ENCODE results near the genes TLR4 and C5.

DNA sequence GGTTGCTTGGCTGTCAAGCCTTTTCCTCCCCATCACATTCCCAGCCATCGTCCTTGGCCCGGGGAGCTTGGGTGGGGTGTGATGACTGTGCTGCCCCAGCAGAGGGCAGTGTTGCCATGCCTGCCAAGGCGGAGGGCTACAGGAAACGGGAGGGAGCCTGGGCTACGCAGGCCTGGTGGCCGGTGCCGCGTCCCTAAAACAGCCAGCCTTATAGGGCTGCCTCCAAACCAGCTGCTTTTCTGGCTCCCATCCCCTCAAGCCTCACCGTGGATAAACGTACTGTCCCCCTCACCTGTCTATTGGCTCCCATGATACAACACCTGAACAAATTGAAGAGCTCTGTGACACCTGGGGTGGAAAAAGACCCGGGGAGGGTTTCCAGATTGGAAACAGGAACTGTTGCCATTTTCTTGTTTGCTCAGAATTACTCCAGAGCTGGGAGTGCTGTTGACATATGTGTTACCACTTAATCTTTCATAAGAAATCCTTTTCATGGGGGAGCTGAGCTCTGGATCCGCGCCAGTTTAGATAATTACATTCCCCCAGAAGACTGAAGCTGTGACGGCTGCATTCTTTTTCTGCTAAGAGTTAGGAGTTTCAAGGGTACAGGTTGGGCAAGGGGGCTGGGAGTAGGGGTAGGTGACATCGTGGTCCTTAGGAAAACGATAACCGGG is 72.9 kb upstream of the ASTN2 start:
- PRO-cap: no peak

- PRO-cap: bidirectional peak, plus-strand start at chr9:117704191, minus-strand start at chr9:117703954; unidirectional peak, plus-strand start at chr9:117704344
These were observed at the start of gene TLR4 for GRCh38 chr9:117703750-117705007. TSS of gene TLR4 (plus strand) at chr9:117704403.

- PRO-cap: no peak
These were observed 79.6 kb downstream of the TLR4 start for GRCh38 chr9:117783657-117784425.

DNA sequence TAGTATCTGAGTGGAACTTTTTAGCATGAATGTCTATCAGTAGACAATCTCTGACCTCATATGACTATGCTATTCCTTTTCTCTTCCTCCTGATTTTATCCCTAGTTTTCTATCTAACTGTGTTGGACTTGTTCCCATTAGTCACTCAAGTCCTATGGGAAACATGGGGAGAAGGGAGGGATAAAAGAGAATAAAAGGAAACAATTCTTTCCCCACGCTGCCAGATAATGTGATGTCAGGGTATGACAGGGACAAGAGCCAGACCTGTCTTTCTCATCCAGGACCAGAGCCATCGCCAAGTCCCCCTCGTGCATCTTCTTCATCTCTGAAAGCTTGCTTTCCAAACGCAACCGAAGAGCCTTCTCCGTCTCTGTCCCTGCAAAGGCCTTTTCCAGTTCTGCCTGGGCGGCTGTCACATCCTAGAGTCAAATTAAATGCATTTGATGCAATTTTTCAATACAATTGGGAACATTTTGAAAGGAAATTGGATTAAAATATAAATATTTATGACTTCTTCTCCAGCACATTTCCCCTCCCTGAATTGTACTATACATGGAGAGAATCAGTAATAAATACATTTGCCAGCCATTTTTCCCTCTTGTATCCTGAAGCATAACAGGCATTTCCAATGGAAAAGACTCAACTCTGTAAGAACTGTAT is 43.7 kb downstream of the CDK5RAP2 start:
- PRO-cap: no peak

DNA sequence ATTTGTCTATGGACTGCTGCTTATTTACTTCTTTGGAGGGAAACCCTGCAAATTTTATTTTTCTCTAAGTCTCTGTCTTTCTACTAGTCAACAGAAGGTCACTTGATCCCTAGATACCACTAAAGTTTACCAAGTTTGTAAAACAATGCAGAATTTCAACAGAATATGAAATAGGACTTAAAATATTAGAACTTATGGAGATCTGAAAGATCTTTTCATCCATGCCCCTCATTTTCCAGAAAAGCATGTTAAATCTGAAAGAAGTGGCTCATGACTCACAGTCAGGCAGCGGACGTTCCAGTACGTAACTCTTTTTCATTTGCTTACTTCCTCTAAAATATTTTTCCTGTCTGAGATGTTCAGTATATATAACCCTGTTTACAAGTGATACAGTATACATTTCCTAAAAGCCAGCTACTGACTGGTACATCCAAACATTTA is 22.4 kb downstream of the FBXW2 start:
- PRO-cap: no peak

DNA sequence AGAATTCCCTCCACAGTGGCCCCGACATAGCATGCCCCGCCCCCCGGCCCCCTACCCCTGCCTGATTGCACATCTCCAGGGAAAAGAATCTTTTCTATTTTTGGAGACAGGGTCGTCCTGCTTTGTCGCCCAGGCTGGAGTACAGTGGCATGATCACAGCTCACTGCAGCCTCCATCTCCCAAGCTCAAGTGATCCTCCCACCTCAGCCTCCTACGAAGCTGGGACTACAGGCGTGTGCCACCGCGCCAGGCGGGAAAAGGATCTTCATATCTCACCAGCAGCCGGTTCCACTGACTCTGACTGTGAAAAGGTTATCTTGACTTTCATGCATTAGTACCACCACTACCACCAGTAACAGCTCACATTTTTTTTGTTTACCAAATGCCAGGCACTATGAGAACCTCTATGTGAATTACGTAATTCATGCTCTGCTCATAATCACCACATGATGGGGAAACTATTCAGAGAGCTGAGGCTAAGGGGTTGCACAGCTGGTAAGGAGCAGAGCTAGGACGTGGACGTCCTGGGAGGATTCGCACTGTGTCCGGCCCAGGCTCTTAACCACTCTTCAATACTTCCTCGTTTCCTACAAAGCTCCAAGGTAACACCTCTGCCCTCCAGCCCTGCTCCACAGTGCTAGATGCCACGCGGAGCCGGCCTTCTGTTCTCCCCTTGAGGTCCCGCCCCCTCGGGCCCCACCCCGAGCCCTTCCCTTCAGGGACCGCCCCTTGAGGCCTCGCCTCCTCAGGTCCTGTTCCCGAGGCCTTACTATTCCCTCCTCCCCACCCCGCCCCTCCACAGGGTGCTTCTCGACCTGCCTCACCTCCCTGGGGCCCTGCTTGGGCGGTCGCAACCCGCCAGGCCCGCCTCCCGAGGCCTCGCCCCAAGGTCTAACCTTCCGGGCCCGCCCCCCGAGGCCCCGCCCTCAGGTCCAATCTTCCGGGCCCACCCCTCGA is 8.7 kb downstream of the PHF19 start:
- PRO-cap: bidirectional peak, plus-strand start at position 465 of the sequence, minus-strand start at position 304 of the sequence; unidirectional peak, minus-strand start at position 636 of the sequence; unidirectional peak, minus-strand start at position 675 of the sequence; bidirectional peak, plus-strand start outside the sequence, minus-strand start at position 891 of the sequence

- PRO-cap: no peak
These were observed 16.5 kb upstream of the PHF19 start for GRCh38 chr9:120893449-120893940.

GRCh38 chr9:120902392-120903470 is 23.9 kb downstream of the TRAF1 start:
- PRO-cap: no peak

GRCh38 chr9:120903850-120905025 is 22.4 kb downstream of the TRAF1 start:
- PRO-cap: no peak

DNA sequence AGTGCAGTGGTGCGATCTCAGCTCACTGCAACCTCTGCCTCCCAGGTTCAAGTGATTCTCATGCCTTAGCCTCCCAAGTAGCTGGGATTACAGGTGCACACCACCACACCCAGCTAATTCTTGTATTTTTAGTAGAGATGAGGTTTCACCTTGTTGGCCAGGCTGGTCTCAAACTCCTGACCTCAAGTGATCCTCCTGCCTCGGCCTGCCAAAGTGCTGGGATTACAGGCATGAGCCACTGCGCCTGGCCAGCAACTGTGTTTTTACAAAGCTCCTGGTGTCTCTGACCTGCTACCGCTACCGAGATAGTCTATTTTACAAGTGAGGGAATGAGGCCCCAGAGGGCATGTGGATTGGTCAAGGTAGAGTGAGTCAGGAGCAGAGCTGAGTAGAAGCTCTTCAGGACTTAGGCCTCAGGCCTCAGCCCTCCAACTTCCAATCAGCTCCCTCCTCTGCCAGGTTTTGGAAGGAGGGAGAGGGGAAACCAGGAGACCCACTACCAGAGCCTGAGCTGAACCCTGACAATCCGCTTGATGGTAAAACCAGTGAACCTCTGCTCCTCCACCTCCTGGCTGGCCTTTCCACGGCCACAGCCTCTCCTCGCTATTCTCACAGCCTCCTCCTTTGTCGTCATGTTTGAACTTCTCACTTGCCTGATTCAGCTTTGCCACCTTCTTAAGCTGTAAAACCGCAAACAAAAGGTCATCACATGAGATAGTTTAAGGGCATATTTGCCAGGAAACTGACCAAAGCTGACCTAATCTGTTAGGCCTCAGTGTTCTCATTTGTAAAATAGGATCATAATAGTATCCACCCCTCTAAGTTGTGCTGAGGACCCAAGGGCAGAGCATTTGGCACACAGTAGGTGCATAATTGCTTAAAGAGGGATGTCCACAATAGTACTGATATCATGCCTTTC is 1.9 kb downstream of the TRAF1 start:
- PRO-cap: no peak

GRCh38 chr9:120929248-120929458 is 2.6 kb upstream of the TRAF1 start:
- PRO-cap: no peak

DNA sequence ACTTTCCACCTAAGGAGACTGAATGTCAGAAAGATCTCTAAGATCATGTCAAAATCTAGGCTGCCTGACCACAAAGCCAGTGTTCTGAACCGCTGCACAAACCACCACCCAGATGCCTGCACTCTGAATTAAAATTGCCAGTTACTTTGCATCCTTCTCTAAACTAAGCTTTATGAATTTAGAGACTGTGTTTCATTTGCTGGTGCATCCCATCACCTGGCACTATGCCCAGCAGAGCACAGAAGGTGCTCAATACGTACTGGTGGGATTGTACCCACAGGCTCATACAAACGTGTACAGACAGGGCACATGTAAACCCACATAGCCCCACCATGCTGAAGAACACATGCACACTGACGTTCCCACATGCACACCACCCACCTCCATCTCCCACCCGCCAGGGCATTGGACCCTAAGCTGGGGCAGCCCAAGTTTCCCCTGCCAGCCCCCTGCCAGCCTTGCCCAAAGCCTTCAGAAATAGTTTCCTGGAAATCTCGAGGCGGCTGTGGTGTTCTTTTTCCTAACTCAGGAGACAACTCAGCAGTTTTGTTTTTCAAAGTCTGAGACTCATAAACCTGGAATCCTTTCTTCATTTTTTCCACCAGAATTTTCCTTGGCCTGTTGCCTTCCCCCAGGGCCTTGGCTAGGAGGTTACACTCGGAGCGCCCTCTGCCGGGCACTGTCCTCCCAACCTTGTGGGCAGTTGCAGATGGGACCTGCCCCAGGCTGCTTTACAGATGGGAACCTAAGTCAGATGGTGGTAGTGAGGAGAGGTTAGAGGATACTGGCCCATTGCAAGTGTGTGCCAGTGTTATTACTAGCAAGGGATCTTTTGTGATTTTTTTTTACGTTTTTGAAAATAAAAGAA is 9.7 kb upstream of the TRAF1 start:
- PRO-cap: no peak

- PRO-cap: no peak
These were observed at the start of gene C5 for GRCh38 chr9:121049858-121051052. TSS of gene C5 (minus strand) at chr9:121050275.

DNA sequence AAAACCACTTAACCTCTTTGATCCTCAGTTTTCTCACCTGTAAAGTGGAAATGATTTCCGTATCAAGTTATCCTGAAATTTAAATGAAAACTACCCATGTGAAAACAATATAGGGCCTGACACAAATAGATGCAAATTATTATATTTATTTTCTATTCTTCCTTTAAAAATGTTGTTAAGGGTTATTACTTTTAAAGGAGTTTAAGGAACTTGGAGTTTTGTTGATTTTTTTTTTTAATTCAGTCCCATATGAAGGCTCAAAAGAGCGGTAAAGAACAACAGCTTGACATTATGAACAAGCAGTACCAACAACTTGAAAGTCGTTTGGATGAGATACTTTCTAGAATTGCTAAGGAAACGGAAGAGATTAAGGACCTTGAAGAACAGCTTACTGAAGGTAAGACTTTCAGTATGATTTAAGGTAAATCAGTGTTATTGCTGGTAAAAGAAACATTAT is 49.0 kb downstream of the CNTRL start:
- PRO-cap: no peak

- PRO-cap: no peak
These were observed 21.1 kb upstream of the RAB14 start for GRCh38 chr9:121222638-121223241.

- PRO-cap: no peak
These were observed 14.7 kb downstream of the GSN start for GRCh38 chr9:121282553-121283226.

DNA sequence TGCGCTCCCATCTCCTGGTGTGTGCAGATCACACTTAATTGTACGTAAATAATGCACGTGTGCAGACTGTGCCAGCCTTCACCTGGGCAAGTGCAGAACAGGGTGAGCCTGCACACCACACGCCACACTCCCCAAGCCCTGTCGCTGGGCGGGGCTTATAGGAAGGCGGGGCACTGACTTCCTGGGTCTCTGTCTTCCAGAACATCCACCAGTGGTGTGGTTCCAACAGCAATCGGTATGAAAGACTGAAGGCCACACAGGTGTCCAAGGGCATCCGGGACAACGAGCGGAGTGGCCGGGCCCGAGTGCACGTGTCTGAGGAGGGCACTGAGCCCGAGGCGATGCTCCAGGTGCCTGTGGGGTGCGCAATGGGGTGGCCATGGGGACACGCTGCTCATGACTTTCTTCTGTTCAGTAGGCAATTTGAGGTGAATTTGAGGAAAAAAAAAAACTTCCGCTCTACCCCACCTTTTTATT is 44.2 kb downstream of the GSN start:
- PRO-cap: no peak

GRCh38 chr9:121328781-121329614 is 41.1 kb downstream of the STOM start:
- PRO-cap: no peak

GRCh38 chr9:121335154-121335835 is 34.8 kb downstream of the STOM start:
- PRO-cap: no peak

- PRO-cap: no peak
These were observed 10.3 kb downstream of the STOM start for GRCh38 chr9:121359689-121360168.